Skeletal muscle tissue (tissue), 7 donors: ENCODE results near the gene RHBDD1.

DNA sequence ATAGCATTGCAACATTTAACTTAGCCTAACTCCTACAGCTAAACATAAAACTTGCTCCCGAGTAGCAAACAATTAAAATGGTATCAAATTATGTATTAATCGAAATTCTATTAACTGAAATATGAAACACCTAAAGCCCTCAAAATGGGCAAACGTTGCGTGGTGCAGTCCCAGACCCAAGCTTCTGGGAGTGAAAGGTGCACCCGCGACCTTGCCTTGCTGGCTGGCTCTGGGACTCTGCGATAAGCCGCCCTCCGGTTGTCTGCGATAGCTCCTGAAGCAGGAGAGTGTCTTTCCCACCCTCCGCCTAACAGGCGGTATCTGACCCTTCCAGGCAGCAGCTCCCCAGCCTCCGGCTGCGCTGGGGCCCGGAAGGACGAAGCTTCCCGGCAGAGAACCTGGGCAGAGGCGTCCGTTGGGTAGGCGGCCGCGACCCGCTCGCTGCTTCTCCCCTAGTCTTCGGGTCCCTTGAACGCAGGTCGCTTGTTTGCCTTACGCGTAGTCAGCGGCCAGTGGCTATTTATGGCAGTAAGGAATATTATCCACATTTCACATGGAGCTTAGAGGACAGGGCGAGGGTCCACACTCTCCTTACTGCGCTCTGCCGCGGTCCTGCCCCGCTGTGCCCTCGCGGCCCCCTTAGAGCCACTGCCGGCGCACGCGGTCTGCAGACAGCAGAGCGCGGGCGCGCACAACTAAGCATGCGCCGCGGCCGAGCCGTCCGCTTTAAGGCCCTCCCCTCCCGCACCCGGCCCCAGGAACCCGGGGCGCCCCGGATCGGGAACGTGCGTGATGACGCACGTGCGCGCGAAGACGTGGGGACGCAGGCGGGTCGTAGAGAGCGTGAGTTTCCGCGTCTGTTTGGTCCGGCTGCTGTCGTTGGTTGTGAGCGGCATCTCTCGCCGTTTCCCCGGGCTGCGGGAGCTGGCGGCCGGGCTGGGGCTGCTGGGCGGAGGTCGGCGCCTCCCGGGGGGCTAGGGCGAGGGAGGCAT is at the start of gene RHBDD1:
Gene RHBDD1, plus strand, starts transcription at position 810 of the 992 bp plus-strand sequence.
- PRO-cap, 3 experiments = peak in 3 of 3 experiments; most common plus-strand start position 864 of the sequence (in 2); most common minus-strand start position 650 of the sequence (in 2)
- RAMPAGE, long total RNA = no peak
- RRBS, 2 experiments = 1 to 3% methylated on average over 38 of the region's 85 CpGs

- PRO-cap, 3 experiments = peak in 1 of 3 experiments; most common plus-strand start chr2:227180544 (in 1); most common minus-strand start chr2:227180424 (in 1)
- RAMPAGE, long total RNA = no peak
- RRBS, 2 experiments = no CpG with 5 or more reads among the region's 8 CpGs
Measured at GRCh38 chr2:227180286-227180871, 16.0 kb downstream of the COL4A3 start.

- PRO-cap, 3 experiments = no peak in any of the 3 experiments
- RAMPAGE, long total RNA = no peak
- RRBS, 2 experiments = no CpG with 5 or more reads among the region's 13 CpGs
Measured at GRCh38 chr2:227781115-227781621, 32.5 kb upstream of the CCL20 start.

- PRO-cap, 3 experiments = no peak in any of the 3 experiments
- RAMPAGE, long total RNA = no peak
- RRBS, 2 experiments = no CpG with 5 or more reads among the region's 28 CpGs
Measured at GRCh38 chr2:228568045-228568653, 386.7 kb upstream of the SPHKAP start.

GRCh38 chr2:229104531-229105061 is 166.5 kb downstream of the PID1 start:
- PRO-cap, 3 experiments = no peak in any of the 3 experiments
- RAMPAGE, long total RNA = no peak
- RRBS, 2 experiments = no CpG with 5 or more reads among the region's 4 CpGs

- PRO-cap, 3 experiments = no peak in any of the 3 experiments
- RAMPAGE, long total RNA = no peak
Measured at GRCh38 chr2:229160334-229160645, 110.8 kb downstream of the PID1 start.

DNA sequence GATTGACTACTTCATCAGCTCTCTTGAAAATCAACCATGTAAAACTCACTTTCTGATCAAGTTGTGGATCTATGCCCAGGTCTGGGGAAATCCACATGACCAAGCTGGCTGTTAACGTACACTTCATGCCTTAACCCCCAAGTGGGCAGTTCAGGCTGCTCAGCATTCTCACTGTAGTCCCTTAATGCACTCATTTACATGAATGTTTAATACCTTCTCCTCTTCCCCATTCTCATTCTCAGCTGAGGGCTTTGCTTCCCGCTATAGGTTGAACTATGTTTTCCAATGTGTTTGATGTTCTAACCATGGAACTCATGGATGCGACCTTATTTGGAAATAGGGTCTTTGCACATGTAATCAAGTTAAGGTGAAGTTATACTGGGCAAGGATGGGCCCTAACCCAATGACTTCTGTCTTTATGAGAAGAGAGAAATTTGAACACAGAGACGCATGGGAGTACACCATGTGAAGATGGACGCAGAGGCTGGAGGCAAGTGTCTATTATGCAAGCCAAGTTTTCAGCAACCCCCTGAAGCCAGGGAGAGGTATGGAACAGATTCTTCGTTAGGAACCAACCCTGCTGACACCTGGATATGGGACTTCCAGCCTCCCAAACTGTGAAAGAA is 88.3 kb downstream of the PID1 start:
- PRO-cap, 3 experiments = no peak in any of the 3 experiments
- RAMPAGE, long total RNA = no peak
- RRBS, 2 experiments = no CpG with 5 or more reads among the region's 6 CpGs

DNA sequence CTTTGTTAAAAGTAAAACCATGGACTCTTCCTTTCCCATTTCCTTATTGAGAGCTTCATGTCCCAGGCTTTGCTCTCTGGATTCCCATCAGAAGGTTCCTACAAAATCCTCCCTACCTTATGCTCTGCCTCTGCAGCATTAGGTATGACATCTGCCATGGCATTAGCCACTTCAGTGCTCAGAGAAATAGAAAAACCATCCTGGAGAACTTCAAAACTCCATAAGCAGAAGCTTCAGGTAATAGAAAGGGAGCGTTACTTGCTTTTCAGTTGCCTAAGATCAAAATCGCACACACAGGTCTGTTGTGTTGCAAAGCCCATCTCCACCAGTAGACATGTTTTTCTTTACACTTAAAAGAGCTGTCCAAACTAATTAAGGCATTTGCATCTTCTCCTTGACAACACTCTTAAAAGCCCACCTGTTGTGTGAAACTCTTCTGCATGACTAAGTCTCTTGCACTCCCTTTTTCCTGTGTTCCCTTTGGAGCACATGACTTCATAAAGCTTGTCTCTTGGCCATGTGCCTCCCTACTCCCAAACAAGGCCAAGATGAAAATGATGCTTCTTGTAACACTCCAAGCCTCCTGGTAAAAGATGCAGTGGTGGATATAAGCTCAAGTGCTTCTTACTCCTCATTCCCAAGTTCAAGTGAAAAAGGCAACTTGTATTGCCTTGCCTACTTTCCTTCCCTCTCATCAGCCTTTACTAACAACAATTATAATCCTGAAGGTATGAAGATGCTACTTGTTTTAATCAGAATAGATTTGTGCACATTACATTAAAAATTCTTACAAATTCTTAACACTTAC is 26.1 kb downstream of the PID1 start:
- PRO-cap, 3 experiments = no peak in any of the 3 experiments
- RAMPAGE, long total RNA = no peak
- RRBS, 2 experiments = no CpG with 5 or more reads among the region's 2 CpGs

GRCh38 chr2:229262626-229263292 is 8.3 kb downstream of the PID1 start:
- PRO-cap, 3 experiments = no peak in any of the 3 experiments
- RAMPAGE, long total RNA = no peak
- RRBS, 2 experiments = no CpG with 5 or more reads among the region's 4 CpGs

DNA sequence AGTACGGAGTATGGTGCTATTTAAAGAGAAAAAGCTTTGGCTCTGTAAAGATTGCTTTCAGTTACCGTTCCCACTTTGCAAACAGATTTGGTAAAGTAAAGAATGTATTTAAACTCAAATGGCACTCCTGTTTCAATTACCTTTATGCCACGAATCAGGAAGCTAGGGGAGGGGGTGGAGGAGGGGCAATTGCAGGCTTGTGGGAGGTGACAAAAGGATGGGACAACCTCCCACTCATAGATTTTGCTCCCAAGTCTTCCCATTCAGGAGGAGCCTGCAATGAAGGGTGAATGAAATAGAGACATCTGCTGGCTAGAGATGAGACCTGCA is 2.5 kb upstream of the PID1 start:
- PRO-cap, 3 experiments = no peak in any of the 3 experiments
- RAMPAGE, long total RNA = no peak
- RRBS, 2 experiments = no CpG with 5 or more reads among the region's 3 CpGs

DNA sequence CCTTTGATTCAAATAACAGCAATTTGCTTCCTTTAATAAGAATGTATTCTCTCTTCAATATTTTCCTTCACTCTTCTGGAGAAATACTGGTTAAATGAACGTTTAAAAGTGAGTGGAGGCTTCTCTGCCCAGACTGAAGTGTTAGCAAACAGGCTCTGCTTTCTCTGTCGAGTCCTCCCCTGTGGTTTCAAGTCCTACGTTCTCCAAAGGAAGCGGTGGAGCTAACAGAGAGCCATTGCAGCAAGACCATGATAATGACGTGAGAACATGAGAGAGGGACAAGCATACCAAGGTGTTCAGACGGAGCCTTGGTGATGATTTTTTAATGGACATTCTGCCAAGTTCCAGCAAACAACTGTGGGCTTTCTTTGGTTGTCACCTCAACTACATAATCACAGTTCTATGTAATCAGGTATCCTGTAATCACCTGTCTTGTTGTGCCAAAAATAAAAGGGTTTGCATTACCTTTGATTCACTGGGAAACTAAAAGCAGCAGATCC is 26.2 kb upstream of the PID1 start:
- PRO-cap, 3 experiments = no peak in any of the 3 experiments
- RAMPAGE, long total RNA = no peak
- RRBS, 2 experiments = no CpG with 5 or more reads among the region's 6 CpGs

GRCh38 chr2:229444146-229444642 is 173.1 kb upstream of the PID1 start:
- PRO-cap, 3 experiments = no peak in any of the 3 experiments
- RAMPAGE, long total RNA = no peak
- RRBS, 2 experiments = no CpG with 5 or more reads among the region's 6 CpGs

- PRO-cap, 3 experiments = peak in 2 of 3 experiments; most common plus-strand start chr2:229445185 (in 1)
- RAMPAGE, long total RNA = no peak
- RRBS, 2 experiments = no CpG with 5 or more reads among the region's 20 CpGs
Measured at GRCh38 chr2:229444755-229445963, 174.1 kb upstream of the PID1 start.

DNA sequence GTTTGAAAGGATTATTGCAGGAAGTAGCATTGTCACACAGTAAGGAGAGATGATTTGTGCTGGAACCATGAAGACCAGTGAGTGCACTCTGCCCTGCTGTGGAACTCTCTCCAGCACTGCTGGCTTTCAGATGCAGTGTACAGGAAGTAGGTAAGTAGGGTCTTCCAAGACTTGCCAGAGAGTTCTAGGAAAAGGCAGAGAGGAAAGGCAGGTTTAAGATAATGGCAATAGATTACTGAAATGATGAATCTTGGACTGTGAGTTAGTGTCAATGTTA is 11.2 kb downstream of the SP110 start:
- PRO-cap, 3 experiments = no peak in any of the 3 experiments
- RAMPAGE, long total RNA = no peak

DNA sequence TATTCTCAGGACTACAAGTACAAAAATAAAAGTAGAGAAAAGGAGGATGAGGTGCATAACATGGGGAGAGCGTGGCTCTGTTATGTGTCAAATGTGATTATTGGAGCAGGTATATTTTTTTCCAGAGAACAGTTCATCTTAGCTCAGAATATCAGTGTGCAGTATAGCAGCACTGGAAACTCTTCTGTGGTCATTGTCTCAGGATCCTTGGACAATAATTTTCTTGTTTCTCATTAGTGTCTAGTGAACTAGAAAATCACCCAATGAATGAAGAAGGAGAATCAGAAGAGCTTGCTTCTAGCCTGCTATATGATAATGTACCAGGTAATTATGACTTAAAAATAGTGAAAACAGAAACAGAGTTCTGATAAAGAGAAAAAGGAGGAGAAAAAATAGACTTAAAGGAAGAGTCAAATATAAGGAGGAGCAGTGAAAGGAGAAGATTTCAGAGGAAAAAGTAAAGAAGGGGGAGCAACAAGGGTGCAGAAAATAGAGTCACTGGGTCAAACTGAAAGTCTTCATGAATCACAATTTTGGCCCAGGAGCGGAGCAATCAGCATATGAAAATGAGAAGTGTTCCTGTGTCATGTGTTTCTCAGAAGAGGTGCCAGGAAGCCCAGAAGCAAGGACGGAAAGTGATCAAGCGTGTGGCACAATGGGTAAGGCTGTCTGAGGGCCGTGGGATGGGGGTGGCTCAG is 43.9 kb downstream of the SP140 start:
- PRO-cap, 3 experiments = no peak in any of the 3 experiments
- RAMPAGE, long total RNA = no peak
- RRBS, 2 experiments = no CpG with 5 or more reads among the region's 5 CpGs

GRCh38 chr2:230526165-230527112 is 110.4 kb downstream of the SP100 start:
- PRO-cap, 3 experiments = no peak in any of the 3 experiments
- RAMPAGE, long total RNA = no peak
- RRBS, 2 experiments = no CpG with 5 or more reads among the region's 12 CpGs

DNA sequence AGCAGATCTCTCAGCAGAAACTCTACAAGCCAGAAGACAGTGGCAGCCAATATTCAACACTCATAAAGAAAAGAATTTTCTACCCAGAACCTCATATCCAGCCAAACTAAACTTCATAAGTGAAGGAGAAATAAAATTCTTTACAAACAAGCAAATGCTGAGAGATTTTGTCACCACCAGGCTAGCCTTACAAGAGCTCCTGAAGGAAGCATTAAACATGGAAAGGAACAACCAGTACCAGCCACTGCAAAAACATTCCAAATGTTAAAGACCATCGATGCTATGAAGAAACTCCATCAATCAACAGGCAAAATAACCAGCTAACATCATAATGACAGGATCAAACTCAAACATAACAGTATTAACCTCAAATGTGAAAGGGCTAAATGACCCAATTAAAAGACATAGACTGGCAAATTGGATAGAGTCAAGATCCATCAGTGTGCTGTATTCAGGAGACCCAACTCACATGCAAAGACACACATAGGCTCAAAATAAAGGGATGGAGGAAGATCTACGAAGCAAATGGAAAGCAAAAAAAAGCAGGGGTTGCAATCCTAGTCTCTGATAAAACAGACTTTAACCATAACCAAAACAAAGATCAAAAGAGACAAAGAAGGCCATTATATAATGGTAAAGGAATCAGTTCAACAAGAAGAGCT is 111.3 kb downstream of the SP100 start:
- PRO-cap, 3 experiments = no peak in any of the 3 experiments
- RAMPAGE, long total RNA = no peak
- RRBS, 2 experiments = no CpG with 5 or more reads among the region's 2 CpGs

DNA sequence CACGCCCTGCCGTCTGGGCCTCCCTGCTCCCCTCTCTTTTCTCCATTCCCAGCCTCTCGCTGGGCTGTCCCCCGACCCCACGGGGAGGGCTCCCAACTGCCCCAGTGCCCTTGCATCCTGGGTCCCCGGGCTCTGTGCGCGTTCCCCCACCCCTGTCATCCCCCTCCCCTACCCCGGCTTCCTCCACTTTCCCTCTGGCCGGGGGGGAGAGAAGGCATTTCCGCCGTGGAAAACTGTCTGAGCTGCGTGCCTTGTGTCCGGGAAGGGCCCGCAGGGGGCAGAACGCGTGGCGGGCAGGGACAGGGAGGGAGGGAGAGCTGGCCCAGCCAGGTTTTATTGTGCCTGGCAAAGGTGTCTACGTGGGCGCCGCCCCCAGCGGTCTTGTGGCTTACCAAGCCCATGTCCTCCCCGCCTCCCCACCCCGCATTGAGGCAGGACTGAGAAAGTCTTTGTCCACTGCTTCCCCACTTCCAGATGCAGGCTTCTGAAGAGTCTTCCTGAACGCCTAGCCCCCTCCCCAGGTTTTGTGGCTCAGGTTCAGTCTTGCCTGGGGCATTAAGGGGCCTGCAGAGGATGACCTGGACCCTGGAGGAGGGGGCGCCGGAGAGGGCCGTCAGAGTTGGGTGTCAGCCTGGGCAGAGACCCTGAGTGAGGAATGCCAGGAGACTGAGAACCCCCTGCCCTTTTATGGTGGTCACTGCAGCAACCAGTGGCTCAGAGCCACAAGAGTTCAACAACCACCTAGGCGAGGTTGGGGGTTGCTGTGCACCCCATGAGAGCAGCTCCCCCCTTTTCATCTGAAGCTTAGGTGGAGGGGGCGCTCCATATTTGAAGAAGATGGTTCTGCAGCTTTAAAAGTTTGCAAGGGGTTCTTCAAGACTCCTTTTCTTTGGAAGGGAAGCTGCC is 1.3 kb downstream of the ITM2C start:
- PRO-cap, 3 experiments = no peak in any of the 3 experiments
- RAMPAGE, long total RNA = no peak
- RRBS, 2 experiments = 10% methylated on average over 9 of the region's 30 CpGs

GRCh38 chr2:230927524-230928022 is 2.5 kb upstream of the GPR55 start:
- PRO-cap, 3 experiments = no peak in any of the 3 experiments
- RAMPAGE, long total RNA = no peak
- RRBS, 2 experiments = no CpG with 5 or more reads among the region's 9 CpGs

DNA sequence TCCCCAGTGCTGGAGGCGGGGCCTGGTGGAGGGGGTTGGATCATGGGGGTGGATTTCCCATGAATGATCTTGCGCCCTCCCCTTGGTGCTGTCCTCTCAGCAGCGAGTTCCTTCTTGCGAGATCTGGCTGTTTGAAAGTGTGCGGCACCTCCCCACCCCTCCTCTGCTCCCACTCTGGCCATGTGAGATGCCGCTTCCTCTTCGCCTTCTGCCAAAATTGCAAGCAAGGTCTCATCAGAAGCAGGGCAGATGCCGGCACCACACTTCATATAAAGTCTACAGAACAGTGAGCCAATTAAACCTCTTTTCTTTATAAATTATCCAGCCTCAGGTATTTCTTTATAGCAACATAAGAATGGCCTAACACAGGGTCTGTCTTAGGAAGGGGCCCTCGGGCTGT is 18.6 kb upstream of the GPR55 start:
- PRO-cap, 3 experiments = no peak in any of the 3 experiments
- RAMPAGE, long total RNA = no peak
- RRBS, 2 experiments = no CpG with 5 or more reads among the region's 9 CpGs